Upper lobe of left lung (tissue), 5 donors: ENCODE measurements around the genes RTKN and WBP1.

DNA sequence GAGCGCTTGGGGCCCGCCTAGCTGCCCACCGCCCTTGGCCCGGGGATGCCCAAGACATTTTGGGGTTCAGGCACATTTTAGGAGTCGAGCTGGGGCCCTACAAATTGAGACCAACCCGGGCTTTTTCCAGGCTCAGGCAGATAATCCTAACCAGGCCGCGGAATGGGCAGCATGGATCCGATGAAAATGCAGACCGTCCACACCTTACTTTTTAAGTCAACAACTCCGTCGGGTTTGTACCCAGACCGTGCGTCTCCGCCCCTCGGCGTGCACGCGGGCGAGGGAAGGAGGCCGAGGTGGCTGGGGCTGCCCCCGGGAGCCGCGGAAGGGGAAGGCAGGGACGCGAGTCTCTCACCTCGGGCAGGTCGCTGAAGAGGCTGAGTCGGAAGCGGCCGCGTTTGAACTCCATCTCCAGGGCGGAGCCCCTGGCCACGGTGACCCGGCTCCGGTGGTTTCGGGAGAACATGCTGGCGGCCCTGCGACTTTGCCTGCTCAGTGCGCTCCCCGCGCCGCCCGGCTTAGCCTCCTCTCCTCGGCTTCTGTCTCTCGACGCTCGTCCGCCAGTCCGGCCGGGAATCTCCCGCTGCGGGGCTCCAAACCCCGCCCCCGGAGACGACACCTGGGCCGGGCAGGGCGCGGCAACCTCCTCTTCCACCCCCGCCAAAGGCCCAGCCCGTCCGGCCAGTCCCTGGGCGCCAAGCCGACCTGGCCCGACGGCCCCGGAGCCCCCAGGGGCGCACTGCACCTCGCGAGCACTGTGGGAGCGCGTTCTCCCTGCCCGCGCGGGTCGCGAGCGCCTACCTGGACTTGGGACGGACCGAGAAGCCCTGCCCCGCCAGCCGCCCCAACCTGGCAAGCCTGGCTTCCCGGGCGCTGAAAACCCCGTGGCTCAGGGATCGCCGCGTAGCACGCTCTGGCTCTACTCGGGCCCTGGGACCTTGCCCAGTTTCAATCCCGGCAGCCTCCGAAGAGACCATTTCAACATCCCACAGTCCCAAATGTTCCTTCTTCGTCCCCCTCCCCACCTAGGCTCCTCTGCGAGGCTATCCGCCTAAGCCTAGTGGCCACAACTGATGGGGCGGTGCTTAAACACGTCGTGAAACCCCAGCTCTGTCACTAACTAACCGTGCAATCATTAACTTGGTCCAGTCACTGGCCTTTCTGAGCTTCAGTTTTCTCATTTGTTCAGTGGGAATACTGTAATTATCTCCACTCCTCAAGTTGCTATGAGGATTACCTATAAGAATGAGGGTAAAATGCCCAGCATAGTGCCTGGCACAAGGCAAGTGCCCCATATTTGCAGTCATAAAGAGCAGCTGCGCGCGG lies at the start of gene RTKN:
Gene RTKN, minus strand, starts transcription at position 587 of the 1,326 bp plus-strand sequence.
- PRO-cap, 2 experiments, result peak in 2 of 2 experiments; most common plus-strand start position 647 of the sequence (in 1); most common minus-strand start position 541 of the sequence (in 1)
- RAMPAGE, long total RNA, 4 experiments, result start-site peak on the minus strand in 3 of 4 experiments, centred at positions 565 to 571 of the sequence, 198 to 404 reads per replicate

GRCh38 chr2:74455657-74456231 lies 857 bp downstream of the INO80B start:
- PRO-cap, 2 experiments, result no peak in any of the 2 experiments
- RAMPAGE, long total RNA, 4 experiments, result start-site peak on the plus strand in 1 of 4 experiments, at chr2:74455870-74455899 at its widest, 42 reads per replicate

GRCh38 chr2:74457844-74458647 lies at the start of gene WBP1:
Gene WBP1 (plus strand): TSS chr2:74458438.
- PRO-cap, 2 experiments, result peak in 2 of 2 experiments; most common plus-strand start chr2:74458317 (in 1); most common minus-strand start chr2:74457928 (in 2)
- RAMPAGE, long total RNA, 4 experiments, result no peak in any of the 4 experiments

DNA sequence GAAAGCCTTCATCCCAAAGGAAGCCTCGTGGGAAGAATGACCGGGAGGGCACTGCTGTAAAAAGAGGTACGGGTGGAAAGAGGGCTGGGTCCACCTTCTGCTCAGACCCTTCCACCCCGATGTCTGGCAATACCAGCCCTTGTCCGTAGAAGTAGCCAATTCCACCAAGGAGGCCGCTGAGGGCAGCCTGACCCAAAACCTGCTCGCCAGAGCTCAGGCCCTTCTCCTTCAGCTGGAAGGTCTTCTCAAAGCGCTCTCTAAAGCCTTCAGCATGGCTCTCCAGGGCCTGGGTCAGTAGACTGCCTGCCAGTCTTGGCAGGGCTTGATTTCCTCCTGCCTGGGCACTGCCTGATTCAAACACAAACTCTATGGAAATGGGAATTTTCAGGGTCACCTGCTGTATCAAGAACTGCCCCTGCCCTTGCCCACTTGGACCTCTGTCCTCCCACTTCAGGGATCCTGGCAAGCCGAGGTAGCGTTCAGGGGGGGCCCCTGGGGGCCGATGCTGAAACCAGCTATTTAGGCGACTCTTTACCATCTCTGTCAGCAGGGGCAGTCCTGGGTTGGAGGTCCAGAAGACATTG lies 2.7 kb downstream of the MOGS start:
- PRO-cap, 2 experiments, result no peak in any of the 2 experiments
- RAMPAGE, long total RNA, 4 experiments, result no peak in any of the 4 experiments

DNA sequence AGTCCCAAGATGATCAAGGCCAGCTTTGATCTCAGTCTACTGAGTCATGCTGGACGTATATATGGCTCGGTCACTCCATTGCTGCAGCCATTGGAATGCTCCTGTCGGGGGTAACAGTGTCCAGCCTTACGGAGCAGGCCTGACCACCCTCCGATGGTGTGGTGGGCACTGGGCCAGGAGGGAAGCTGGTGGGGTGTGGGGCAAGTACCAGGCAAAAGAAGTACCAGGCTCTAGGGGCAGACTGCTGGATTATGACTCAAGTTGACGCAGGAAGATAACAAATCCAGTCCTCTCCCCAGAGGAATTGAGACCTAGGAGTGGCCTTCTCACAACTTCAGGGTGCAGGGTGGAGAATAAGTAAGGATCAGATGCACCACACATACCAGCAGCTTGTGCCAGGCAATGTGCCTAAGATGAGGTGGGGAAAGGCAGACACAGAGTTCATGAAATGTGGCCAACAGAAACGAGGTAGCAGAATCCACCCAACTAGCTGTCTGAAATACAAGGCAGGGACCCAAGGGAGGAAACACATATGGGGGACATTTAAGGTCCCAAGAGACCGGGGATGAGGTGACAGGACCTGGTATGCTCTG lies 37.9 kb downstream of the SEMA4F start:
- PRO-cap, 2 experiments, result no peak in any of the 2 experiments
- RAMPAGE, long total RNA, 4 experiments, result no peak in any of the 4 experiments

GRCh38 chr2:74707443-74707930 lies 53.4 kb downstream of the SEMA4F start:
- PRO-cap, 2 experiments, result no peak in any of the 2 experiments
- RAMPAGE, long total RNA, 4 experiments, result no peak in any of the 4 experiments

GRCh38 chr2:74718942-74719664 lies 65.1 kb downstream of the SEMA4F start:
- PRO-cap, 2 experiments, result no peak in any of the 2 experiments
- RAMPAGE, long total RNA, 4 experiments, result no peak in any of the 4 experiments

- PRO-cap, 2 experiments, result no peak in any of the 2 experiments
- RAMPAGE, long total RNA, 4 experiments, result no peak in any of the 4 experiments
These were observed 87.5 kb downstream of the SEMA4F start for GRCh38 chr2:74741483-74741953.

DNA sequence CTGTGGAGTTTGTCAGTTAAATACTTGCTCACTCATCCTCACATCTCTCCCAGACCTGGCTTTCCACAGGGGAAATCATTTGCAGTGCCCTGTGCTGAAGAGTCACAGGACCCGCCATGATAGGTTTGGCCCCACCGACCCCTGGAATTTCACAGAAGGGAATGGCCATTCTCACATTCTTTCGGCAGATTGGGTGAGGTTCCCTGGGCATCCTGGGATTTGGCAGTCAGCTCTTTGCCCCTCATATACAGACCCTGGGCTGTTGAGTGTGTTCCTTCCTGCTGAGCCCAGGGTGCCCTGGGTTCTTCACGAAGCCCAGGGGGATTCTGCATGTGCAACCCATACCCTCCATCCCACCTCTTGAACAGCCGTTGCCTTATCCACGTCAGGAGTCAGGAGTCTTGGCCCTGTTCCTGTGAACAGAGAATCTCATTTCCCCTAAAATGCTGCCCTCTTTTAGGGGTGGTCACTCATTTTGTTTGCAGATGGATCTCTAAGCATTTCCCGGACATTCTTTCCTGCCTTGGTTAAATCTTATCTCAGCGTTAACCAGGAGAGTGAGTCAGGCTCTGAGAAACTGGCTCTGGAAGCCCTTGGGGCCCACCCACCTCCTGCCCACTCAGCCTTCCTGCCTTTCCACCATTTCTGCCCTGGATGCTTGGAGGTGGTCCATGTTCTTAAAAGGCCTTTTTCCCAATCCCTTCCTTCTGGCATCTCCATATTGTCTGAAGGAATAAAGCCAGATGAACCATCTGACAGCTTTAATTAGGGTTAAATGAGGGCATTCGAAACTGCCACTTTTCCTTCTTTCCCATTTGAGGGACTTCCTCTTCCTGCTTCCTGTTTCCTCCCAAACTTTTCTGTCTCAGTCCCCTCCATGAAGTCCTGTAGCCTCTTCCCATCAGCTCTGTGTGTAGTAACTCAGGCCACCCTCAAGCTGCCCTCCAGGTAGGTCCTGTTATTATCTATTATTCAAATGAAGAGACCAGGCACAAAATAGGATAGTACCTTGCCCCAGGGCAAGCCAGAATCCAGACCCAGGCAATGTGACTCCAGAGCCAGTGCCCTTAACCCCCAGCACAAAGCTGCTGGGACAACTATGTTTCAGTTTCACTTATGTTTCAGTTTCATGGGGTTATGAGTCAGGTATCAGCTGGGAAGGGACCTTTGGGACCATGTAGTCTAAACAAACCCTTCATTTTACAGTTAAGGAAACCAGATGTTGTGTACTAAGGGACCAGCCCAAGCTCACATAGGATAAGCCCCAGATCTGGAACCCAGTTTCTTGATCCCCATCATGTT lies 9.5 kb downstream of the HK2 start:
- PRO-cap, 2 experiments, result no peak in any of the 2 experiments
- RAMPAGE, long total RNA, 4 experiments, result no peak in any of the 4 experiments

DNA sequence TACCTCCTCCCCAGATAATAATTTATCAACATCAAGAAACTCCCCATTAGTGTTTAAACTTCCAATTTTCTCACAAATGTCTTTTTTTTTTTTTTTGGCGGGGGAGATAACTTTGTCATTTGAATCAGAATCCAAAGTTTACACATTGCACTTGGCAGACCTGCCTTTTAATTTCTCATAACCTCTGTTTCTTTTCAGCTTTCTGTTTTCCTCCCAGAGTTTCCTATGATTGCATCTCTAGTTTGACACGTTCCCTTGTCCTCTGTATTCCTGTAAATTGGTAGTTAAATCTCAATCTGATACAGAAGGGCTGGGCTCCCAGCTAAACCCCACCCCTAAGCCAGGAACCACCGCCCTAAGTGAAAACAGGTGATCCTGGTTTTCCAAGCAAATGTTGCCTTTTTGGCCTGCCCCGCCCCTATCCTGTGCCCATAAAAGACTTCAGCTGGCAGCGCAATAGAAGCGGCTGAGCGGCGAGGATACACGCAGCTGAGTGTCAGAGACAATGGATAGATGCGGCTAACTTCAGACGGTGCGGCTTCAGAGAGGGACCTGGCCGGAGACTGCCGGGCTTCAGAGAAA lies 49.9 kb upstream of the POLE4 start:
- PRO-cap, 2 experiments, result peak in 1 of 2 experiments; most common plus-strand start position 461 of the sequence (in 1)
- RAMPAGE, long total RNA, 4 experiments, result no peak in any of the 4 experiments

DNA sequence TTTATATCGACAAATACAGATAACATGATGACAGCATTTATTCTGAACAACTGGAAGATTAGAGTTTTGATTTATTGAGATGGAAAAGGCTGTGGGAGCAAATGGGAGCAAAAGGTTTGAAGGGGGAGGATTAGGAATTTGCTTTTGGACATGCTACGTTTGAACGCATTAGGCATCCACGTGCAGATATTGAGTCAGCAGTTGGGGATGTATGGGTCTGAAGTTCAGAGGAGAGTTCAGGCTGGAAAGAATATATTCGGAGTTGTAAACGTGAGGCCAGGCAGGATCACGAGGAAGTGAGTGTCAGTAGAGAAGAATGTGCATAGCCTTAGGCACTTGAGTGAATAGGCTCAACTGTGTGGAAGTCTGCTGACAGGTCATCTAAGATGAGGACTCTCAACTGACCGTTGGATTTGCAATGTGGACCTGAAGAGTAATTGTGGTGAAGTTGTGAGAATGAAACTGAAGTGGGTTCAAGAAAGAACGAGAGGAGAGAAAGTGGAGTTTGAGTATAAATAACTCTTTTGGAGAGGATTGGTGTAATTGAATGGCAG lies 40.7 kb upstream of the POLE4 start:
- PRO-cap, 2 experiments, result no peak in any of the 2 experiments
- RAMPAGE, long total RNA, 4 experiments, result no peak in any of the 4 experiments

GRCh38 chr2:74919784-74920330 lies 38.6 kb upstream of the POLE4 start:
- PRO-cap, 2 experiments, result no peak in any of the 2 experiments
- RAMPAGE, long total RNA, 4 experiments, result no peak in any of the 4 experiments

DNA sequence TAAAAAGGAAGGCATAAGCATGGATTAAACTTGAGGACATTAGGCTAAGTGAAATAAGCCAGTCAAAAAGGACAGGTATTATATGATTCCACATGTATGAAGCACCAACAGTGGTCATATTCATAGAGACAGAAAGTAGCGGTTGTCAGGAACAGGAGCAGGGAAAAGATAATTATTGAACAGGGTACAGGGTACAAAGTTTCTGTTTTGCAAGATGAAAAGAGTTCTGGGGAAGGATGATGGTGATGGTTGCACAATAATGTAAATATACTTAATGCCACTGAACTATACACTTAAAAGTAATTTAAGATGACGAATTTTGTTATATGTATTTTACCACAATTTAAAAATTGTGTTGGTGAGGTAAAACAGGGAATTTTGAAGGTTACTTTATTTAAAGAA lies 39.2 kb downstream of the EVA1A start:
- PRO-cap, 2 experiments, result no peak in any of the 2 experiments
- RAMPAGE, long total RNA, 4 experiments, result no peak in any of the 4 experiments

DNA sequence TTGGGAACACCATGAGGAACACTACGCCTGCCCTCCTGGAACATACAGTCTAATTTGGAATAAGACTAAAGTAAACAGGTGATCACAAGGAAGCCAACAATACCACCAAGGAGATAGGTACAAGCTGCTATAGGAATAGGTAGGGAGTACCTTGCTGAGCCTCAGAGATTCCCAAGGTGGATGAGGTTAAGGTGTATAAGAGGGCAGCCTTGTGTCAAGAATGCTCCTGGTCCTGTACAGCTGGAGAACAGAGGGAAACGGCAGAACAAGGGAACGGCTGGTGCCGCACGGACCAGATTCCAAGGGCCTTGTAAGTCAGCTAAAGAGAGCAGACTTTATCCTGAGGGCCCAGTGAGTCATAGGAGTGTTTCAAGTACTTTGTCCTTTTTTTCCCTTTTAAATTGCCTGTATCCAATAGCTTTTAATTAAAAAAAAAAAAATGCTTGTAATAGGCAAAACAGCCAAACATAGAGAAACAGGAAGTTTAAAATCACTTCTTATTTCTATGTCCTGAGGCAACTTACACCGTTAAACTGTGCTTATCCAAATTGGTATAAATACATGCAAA lies 41.9 kb upstream of the EVA1A start:
- PRO-cap, 2 experiments, result no peak in any of the 2 experiments
- RAMPAGE, long total RNA, 4 experiments, result no peak in any of the 4 experiments

GRCh38 chr2:75608249-75608790 lies 38.3 kb upstream of the MRPL19 start:
- PRO-cap, 2 experiments, result no peak in any of the 2 experiments
- RAMPAGE, long total RNA, 4 experiments, result no peak in any of the 4 experiments

DNA sequence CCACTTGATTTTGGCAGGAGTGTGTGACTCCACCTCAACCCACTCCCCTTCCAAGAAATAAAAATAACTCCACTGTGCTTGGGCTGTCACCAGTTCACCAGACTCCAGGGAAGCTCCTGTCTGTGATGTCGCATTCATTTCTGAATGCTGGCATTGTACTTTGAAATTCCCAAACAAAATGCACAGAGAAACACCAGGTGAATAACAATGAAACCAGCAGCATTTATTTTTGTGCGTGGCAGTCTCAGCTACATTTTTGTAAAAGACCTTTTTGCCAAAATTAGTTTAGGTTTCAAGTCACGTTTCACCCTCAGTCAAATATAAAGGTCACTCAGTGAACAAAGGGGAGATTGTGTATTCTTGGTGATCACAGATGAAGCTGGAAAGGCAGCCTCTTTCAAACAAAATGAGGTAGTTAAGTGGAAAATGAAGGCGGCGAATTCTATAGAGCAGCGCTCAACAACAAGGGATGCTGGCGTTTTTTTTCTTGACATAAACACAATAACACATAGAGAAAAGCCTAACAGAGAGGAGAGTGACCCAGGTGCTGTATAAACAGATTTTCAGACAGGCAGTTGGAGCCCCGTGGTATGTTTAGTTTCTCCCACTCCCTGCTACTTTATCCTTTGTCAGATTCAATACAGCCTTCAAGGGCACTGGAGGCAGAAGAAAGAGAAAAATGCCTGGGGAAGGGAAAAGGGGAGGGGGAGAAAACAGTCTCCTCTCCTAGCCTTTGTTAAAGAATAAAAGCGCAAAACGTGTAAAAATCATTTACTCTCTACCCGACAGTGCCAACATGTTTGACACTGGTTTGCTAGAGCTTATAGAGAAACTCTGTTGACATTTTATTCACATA lies 210.4 kb upstream of the GCFC2 start:
- PRO-cap, 2 experiments, result no peak in any of the 2 experiments
- RAMPAGE, long total RNA, 4 experiments, result no peak in any of the 4 experiments

DNA sequence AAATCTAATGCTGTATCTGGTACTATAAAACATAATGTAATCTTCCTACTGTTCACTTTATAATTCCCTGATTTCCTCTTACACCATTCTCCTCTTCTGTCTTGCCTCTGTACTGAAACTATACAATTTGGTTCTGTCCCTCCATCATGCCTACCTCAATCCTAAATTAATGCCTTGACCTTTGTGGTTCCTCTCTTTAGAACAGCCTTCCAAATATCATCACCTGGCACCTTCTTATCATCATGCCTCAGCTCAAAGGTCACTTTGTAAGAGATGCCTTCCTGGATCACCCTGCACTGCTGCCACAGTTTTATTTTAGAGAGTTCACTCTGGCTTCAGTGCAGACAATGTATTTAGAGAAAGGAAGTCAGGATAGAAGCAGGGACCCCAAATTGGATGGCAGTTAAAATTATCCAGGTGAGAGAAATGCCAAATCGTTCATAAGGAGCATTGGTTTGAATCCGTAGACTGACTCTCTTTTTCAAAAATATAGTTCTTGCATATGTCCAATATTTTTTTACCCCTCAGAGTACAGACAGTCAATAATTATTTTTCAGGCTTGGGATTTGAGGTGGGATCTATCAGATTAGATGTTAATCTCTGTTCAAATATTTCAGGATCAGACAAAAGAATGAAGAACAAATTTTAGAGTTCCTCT lies 64.4 kb downstream of the LRRTM4 start:
- PRO-cap, 2 experiments, result no peak in any of the 2 experiments
- RAMPAGE, long total RNA, 4 experiments, result no peak in any of the 4 experiments

GRCh38 chr2:77513213-77513723 lies 8.9 kb downstream of the LRRTM4 start:
- PRO-cap, 2 experiments, result no peak in any of the 2 experiments
- RAMPAGE, long total RNA, 4 experiments, result no peak in any of the 4 experiments

DNA sequence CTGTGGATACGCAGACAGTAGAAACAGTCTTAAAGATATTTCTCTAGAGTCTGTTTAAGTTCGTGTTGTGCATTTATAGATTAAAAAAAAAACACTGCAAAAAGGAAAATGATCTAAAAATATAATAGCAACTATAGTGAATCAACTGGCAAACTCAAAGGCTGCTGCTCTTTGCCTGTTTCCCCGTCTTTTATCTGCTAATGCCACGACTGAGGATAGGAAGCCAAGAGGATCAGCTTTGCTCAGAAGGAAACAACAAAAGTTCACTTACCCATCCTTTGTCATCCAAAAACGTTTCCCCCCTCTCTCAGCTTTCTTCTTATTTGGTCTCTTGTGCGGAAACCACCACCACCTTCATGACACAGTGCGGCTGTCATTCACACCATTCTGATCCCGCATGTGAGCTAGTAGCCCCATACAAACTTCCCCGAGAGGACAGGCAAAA lies 757 bp downstream of the LRRTM4 start:
- PRO-cap, 2 experiments, result no peak in any of the 2 experiments
- RAMPAGE, long total RNA, 4 experiments, result no peak in any of the 4 experiments

DNA sequence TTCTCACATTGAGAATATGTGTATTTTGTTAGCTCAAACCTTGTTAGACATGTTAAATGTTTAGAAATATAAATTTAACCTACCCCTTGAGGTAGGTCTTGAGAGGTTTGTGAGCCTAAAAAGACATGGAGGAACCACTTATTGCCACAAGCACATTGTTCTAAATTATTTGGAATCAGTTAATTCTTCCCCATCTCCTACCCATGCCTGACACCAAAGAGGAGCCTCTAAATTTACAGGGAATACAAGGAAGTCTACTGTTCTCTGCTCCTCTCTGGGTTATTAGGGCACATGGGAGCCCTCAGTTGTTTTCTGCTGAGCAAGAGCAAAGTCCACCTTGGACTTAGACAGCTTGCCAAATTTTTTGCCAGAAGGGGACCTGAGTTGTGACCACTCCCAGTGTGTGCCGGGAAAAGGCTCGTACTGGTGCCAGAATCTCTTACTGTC lies 324 bp upstream of the REG1A start:
- PRO-cap, 2 experiments, result no peak in any of the 2 experiments
- RAMPAGE, long total RNA, 4 experiments, result no peak in any of the 4 experiments